Type B pancreatic cell (in vitro differentiated cells): Measurements from ENCODE around the genes SATB2, ORC2 and CFLAR.

DNA sequence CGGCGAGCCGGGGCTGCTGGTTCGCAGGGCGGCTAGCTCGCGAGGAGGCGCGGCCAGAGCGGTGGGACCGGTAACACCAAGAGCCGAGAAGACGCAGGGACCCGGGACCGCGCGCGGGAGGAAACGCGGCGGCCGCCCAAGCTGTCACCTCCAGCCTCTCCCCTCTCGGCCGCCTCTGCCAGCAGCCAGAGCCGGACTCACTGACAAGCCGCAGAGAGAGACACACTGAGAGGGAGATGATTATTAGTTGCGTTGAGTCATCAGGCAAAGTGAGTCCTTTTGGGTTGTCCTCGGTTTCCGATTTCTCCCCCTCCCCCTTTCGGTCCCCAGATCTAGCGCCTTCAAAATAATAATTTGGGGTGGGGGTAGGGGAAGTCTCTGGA is at the start of gene SATB2:
Gene SATB2 (minus strand): TSS at position 199 of the 383 bp plus-strand sequence.
- PRO-cap, result unidirectional peak, minus-strand start at position 199 of the sequence

- PRO-cap, result no peak
These were observed 2.3 kb upstream of the SATB2 start for GRCh38 chr2:199460139-199460296.

- PRO-cap, result no peak
These were observed 5.6 kb upstream of the SATB2 start for GRCh38 chr2:199463075-199463965.

DNA sequence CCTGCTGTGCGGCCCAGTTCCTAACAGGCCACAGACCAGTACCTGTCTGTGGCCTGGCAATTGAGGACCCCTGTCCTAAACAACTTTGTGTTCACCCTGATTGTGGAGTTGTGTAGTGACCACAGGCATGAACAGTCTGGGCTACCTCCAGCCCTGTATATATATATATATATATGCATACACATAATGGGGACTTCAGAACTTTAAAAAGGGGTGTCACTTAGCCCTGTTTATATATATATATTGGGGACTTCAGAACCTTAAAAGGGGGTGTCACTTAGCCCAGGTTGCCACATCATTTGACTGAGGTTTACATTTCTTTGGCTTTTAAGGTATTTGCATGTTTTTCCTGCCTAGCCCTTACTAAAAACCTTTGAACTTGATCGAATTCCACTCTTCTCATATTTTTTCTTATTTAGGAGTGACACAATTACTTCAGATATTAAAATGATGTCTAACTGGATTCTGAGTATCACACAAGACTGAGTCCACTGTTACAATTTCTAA is 64.8 kb downstream of the FTCDNL1 start:
- PRO-cap, result no peak

GRCh38 chr2:200408025-200408891 is 101.6 kb downstream of the KCTD18 start:
- PRO-cap, result no peak

DNA sequence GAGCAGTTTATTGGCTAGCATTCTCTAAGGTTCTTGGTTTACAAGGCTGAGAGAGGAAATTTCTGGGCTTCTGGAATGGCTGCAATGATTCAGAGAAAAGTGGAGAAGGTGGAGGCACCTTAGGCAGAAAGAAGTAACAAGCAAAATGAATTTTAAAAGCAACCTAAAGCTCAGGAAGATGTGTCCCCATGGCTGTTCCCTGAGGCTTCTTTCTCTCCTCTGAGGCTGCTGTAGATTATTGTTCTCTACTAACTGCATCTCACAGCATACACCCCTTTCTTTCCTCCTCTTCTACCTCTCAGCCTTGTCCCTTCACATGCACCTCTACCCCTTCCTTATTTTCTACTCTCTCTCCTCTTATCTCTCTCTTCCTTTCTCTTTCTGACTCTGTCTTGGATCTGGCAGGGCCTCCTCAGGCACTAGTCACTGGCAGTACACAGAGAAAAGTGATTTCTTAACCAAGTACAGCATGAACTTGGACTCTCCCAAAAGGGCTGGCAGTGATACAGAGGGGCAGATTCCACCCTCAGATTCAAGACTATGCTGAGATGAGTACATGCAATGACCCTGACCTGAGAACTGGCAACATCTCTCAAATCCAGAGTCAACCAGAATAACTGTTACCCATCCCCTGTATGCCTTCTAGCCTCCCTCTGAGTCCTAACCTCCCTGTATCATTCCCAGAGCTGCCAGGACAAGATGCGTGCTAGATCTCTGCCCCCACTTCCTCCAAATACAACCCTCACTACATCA is 4.2 kb downstream of the AOX1 start:
- PRO-cap, result no peak

DNA sequence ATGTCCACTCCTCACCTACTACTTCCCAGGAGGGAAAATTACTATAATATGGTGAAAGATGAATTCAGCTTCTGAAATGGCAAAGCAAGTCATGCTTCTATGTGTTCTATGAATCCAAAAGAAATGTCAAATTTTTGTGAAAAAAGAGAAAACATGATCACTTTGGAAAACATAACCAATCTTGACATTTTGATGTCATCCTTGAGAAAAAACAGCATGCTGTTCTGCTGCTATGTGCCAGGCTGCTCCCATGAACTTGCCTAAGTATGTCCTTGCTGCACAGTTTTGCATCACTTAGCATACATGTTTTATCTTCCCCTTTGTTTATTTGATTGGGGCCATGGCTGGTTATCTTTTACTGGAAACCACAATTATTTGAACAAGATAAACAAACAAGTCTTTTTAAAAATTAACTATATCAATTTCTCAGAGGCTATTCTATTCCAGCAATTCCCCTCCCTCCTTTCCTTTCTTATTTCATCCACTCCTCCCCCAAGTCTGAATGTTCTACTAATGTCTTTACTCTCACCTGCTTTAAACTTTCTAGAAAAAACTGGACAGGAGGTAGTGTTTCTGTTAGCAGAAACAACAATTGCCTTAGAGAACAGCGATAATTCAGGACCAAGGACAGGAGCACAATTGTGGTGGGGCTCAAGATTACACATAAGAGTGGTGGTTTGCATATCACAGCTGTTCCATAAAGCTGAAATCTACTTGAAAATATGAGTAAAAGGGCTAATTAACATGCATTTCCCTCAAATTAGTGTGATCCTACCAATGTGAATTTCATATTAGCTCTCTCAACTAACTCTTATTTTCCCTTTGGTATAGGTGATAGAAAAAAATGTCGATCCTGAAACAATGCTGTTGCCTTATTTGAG is 6.7 kb downstream of the AOX1 start:
- PRO-cap, result no peak

GRCh38 chr2:200612272-200612797 is 26.5 kb downstream of the AOX1 start:
- PRO-cap, result no peak

- PRO-cap, result no peak
These were observed 30.4 kb downstream of the AOX1 start for GRCh38 chr2:200616267-200616659.

GRCh38 chr2:200659009-200659460 is 73.2 kb downstream of the AOX1 start:
- PRO-cap, result no peak

GRCh38 chr2:200775456-200775764 is 36.3 kb upstream of the BZW1 start:
- PRO-cap, result unidirectional peak, plus-strand start at chr2:200775584

- PRO-cap, result no peak
These were observed 14.4 kb upstream of the BZW1 start for GRCh38 chr2:200797177-200797833.

GRCh38 chr2:200817936-200818135 is 6.1 kb downstream of the BZW1 start:
- PRO-cap, result no peak

- PRO-cap, result no peak
These were observed 15.5 kb downstream of the BZW1 start for GRCh38 chr2:200826898-200828013.

- PRO-cap, result no peak
These were observed 1.3 kb downstream of the CLK1 start for GRCh38 chr2:200863069-200863612.

- PRO-cap, result unidirectional peak, plus-strand start at chr2:200888532; bidirectional peak, plus-strand start at chr2:200888866, minus-strand start at chr2:200888628
These were observed 612 bp downstream of the PPIL3 start for GRCh38 chr2:200888197-200888733.

- PRO-cap, result bidirectional peak, plus-strand start at chr2:200963393, minus-strand start at chr2:200963228; bidirectional peak, plus-strand start at chr2:200963432, minus-strand start at chr2:200963456; bidirectional peak, plus-strand start at chr2:200963859, minus-strand start at chr2:200963632
These were observed at the start of gene ORC2 for GRCh38 chr2:200962848-200963768. TSS of gene ORC2 (minus strand) at chr2:200963660.

DNA sequence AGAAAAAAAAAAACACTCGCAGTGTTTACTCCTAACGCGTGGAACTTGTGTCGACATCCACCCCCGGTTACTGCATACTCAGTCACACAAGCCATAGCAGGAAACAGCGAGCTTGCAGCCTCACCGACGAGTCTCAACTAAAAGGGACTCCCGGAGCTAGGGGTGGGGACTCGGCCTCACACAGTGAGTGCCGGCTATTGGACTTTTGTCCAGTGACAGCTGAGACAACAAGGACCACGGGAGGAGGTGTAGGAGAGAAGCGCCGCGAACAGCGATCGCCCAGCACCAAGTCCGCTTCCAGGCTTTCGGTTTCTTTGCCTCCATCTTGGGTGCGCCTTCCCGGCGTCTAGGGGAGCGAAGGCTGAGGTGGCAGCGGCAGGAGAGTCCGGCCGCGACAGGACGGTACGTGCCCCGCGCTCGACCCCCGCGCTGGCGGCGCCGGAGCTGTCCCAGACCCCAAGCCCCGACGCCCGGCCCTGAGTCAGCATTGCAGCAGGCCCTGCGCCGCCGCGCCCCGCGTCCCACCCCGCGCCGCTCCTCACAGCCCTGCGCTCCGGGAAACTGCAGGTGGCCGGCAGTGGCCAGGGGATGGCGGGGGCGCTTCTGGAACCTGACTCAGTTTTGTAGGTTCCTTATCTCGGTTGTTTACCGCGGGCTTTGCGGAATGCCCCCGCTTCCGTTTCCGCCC is at the start of gene CFLAR:
Gene CFLAR (plus strand): TSS at position 85 of the 688 bp plus-strand sequence.
- PRO-cap, result bidirectional peak, plus-strand start at position 75 of the sequence, minus-strand start at position 76 of the sequence; bidirectional peak, plus-strand start at position 230 of the sequence, minus-strand start at position 135 of the sequence; bidirectional peak, plus-strand start at position 566 of the sequence, minus-strand start at position 563 of the sequence

DNA sequence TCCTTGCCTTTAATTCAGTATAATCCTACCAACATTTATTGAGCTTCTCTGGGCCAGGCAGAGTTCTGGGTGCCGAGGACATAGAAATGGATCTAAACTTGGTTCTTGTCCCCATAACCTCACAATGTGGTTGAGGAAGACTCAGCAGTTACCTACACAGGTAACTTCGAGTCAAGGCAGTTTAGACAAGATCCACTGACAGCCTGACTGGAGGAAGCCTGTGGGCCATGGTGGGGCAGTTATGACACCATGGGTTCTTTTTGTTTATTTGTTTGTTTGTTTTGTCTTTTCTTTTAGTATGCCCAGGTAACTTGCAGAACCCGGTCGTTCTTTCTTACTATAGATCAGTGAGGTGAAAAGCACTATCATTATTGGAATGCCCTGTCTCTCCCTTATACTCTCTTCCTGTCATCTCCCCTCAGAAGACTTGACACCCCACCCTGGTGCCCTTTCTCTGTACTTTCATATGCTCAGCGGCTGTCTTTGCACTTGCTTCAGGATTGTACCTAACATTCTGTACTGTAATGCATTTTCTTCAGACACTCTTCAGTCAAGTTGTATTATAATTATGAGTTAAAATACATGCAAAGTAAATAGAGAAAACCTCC is 3.3 kb downstream of the CFLAR start:
- PRO-cap, result no peak

GRCh38 chr2:201156538-201156948 is 26.4 kb upstream of the CASP10 start:
- PRO-cap, result no peak